Right cardiac atrium (tissue), 1 donor: ENCODE data around the genes STEEP1, SEPTIN6 and TMEM255A.

GRCh38 chrX:119019160-119019720 lies 44.8 kb downstream of the LONRF3 start:
- PRO-cap = no peak

DNA sequence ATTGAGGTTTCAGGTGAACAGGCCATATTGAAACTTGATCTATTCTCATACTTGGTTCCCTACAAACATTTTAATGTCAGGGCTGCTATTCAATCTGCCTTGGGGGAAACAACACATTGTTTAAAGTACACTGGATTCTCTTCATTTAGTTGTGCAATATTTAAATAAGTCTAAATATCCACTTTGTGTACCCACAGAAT lies 3.1 kb downstream of the PGRMC1 start:
- PRO-cap = no peak

- PRO-cap = no peak
Observed at GRCh38 chrX:119455254-119455654, 13.0 kb upstream of the SLC25A5 start.

- PRO-cap = no peak
Observed at GRCh38 chrX:119470550-119471408, 2.5 kb downstream of the SLC25A5 start.

GRCh38 chrX:119503561-119504154 lies 35.4 kb downstream of the SLC25A5 start:
- PRO-cap = no peak

DNA sequence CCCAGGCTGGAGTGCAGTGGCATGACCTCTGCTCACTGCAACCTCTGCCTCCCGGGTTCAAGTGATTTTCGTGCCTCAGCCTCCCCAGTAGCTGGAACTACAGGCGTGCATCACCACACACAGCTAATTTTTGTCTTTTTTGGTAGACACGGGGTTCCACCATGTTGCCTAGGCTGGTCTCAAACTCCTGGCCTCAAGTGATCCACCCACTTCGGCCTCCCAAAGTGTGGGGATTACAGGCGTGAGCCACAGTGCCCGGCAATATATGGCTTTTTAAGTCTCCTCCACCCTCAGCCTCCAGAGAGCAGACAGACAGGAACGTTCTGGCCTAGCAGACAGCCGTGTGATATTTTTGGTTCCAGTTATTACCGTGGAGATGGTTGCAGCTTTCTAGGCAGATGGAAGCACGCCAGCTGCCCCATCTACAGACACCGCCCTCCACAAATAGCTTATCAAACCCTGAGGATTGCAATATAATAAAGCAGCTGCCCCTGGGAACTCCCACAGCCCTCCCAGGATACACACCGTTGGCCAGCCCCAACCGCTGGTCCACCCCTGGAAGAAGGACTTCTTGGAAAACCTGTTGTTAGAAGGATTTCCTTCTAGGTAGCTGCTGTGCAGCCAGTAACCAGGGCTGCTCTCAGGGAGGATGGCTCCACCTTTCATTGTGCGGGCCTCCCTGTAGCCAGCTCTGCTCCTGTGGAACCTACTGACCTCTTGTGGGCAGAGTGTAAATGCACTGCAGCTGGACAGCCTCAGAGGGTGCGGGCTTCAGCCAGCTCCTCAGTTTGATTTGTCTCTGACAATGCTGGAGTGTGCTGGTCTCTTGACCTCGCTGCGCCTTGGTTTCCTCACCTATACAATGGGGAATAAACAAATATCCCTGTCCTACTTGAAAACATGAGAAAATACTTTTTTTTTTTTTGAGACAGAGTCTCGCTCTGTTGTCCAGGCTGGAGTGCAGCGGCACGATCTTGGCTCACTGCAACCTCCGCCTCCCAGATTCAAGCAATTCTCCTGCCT lies 44.0 kb downstream of the SLC25A5 start:
- PRO-cap = no peak

- PRO-cap = bidirectional peak, plus-strand start at chrX:119565504, minus-strand start at chrX:119565408
Observed at GRCh38 chrX:119565119-119565832, at the start of gene STEEP1. STEEP1 (minus strand) TSS chrX:119565409.

DNA sequence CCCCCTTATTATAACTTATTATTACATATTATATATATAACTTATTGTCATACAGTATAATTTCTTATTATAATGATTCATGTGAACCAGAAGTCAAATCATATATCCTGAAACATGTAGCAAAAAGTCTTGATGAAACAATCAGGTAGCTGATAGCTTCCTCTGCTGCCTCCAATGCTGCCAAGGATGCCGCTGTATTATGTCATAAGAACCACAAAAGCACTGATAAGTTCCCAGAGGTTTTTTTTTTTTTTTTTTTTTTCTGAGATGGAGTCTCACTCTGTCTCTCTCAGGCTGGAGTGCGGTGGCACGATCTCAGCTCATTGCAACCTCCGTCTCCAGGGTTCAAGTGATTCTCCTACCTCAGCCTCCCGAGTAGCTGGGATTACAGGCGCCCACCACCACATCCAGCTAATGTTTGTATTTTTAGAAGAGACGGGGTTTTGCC lies 8.7 kb downstream of the SEPTIN6 start:
- PRO-cap = no peak

DNA sequence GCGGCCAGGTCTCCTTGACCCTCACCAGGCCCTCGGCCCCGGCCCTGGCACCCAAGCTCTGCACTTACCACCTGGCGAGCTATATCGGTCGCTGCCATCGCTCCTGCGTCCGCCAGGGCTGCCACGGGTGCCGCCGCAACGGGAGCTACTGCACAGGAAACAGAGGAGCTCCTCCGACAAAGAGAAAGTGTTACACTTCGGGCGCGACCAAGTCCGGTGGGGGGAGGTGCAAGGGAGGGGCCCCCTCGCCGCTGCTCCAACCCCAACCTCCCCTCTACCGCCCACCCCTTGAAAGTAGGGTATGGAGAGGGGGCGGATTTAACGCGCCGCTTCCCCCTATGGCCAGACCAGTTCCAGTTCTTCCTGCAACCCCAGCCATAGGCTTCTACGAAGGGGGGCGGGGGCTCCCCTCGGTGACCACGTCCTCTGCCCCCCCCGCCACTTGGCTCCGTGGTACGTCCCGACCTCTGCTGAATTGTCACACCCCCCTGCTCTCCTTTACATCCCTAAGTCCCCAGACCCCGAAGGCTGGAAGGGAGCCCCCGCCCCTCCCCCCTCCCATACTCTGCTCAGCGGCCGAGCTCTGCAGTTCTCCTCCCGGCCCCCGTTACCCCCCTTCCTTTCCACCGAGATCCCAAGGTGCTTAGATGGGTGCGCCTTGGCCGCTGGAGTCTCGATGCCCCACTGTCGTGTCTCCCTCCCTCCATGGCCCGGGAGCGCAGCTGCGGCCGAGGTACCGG lies at the start of gene SEPTIN6:
TSS of gene SEPTIN6 (minus strand) at position 161 of the 740 bp plus-strand sequence.
- PRO-cap = bidirectional peak, plus-strand start at position 388 of the sequence, minus-strand start at position 161 of the sequence

- PRO-cap = no peak
Observed at GRCh38 chrX:119759100-119759264, 594 bp downstream of the SOWAHD start.

GRCh38 chrX:119780978-119781710 lies 10.3 kb downstream of the RPL39 start:
- PRO-cap = no peak

DNA sequence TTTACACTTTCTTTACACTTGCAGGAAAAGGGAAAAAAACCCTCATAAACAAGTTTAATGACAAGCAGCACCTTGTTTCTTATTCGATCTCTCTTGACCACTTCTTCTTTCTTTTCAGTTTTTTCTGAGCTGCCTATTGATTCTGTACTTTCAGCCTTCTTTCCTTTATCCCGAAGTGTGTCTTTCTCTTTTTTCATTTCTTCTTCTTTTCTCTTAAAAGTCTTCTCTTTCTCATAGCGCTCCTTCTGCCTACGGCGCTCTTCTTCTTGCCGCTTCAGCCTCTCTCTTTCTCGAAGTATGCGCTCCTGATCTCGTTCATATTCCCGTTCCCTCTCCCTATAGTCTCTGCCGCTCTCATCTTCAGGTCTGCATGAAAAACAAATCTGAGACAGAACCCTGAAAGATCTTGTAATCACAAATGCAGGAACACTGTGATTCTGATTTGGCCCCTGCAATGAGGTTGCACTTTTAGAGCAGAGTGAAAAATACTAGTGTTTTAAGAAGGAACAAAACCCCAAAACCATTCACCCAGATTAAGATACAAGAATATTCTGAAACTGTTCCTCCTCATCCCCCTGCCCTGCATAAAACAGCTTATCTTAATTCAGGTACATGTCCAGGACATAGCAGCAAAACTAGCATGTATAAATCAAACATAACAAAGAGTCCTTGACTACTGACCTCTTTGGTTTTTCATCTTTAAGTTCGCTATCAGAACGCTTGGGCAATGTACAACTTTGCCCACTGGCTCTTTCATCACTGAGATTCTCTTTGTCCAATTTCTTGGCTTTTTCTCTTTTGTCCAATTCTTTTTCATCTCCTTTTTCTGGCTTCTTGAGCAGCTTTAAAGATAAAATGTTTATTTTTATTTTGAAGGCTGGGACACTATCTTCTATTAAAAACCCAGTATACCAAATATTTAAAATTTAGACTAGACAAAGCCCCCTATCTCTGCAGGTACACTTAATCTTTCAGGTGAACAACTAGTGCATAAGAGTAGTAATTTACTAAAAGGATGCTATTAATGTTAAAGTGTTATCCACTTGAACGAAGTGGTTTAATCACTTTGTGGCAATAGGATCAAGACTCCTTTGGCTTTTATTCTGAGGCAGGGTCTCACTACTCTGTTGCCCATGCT lies 14.7 kb downstream of the UPF3B start:
- PRO-cap = no peak

GRCh38 chrX:119845497-119845886 lies 7.3 kb downstream of the UPF3B start:
- PRO-cap = no peak

- PRO-cap = no peak
Observed at GRCh38 chrX:119990348-119990940, 46.9 kb upstream of the NKAP start.

GRCh38 chrX:120304120-120304659 lies 7.1 kb downstream of the TMEM255A start:
- PRO-cap = no peak

DNA sequence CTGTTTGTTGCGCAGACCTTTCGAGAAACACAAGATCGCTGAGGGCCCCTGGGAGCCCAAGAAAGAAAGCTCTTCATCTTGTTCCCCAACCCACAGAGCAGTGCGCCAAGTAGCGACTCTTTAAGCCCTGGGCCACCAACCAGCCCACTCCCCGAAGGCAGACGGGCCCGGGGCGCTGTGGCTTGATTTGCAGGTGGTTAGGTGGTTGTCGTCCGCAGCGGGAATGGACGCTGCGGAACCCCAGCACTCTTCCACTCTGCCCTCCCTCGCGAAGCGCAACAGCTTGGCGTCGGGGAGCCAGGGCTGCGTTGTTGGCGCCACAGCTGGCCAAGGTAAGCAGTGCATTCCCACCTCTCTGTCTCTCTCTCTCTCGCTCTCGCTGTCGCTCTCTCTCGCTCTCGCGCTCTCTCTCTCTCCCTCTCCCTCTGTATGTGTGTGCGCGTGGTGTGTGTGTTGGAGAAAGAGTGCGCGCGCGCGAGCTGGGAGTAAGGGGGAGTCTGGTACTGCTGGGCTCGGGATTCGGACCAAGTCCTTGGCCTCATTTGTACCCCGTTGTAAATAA lies 1.9 kb downstream of the TMEM255A start:
- PRO-cap = no peak

DNA sequence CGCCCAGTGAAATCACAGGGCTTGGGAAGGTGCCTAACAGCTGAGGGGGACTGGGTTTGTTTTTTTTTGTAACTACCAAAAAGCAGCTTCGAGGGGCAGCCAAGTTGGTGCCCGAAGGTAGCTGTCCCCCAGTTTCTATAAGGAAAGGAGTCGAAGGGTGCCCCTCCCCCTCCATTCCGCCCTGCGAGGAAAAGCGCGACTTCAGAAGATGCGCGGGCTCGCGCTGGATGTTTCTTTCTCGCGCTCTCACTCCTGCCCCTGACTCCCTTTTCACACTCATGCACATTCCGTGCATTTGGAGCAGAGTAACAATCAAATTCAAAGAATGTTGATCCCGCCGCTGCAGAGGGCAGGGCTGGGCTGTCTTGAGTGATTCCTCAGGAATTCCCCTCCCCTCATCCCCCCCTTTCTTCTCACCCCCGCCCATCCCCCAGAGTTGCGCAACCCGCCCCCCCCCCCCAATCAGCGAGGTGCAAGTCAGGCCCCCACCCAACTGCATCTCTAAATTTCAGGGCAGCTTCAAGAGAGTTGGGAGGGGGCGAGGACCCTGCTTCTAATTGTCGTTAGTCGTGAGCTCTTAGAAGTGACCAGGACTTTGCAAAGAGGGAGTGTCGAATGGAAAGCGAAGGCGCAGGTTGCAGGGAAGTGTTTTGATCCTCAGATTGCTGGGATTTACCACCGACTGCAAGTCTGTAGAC lies 830 bp downstream of the TMEM255A start:
- PRO-cap = no peak

GRCh38 chrX:120310980-120311803 lies at the start of gene TMEM255A:
TMEM255A (minus strand) TSS chrX:120311461.
- PRO-cap = no peak

DNA sequence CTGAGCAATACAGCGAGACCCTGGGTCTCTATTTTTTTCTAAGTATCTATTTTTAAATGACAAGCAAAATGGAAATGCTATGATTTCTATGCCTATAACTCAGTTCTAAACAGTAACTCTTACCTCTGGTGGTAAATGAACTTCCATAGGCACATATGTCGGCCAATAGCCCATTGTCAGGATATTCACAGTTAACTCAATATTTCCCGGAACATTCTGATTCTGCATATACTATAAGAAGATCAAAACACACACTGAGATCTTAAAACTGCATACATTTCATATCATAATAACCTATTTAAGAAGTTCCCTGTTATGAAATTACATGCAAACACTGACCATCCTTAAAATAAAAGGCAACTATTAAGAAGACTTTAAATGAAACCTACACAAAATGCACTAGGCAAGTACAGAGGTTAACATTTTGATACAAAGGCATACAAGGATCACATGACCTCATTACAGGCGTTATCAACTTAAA lies 23.9 kb downstream of the CUL4B start:
- PRO-cap = no peak

GRCh38 chrX:120604204-120604996 lies 499 bp downstream of the MCTS1 start:
- PRO-cap = unidirectional peak, minus-strand start at chrX:120604625